Skin of body (tissue), 2 donors: ENCODE data around the gene GFI1B.

DNA sequence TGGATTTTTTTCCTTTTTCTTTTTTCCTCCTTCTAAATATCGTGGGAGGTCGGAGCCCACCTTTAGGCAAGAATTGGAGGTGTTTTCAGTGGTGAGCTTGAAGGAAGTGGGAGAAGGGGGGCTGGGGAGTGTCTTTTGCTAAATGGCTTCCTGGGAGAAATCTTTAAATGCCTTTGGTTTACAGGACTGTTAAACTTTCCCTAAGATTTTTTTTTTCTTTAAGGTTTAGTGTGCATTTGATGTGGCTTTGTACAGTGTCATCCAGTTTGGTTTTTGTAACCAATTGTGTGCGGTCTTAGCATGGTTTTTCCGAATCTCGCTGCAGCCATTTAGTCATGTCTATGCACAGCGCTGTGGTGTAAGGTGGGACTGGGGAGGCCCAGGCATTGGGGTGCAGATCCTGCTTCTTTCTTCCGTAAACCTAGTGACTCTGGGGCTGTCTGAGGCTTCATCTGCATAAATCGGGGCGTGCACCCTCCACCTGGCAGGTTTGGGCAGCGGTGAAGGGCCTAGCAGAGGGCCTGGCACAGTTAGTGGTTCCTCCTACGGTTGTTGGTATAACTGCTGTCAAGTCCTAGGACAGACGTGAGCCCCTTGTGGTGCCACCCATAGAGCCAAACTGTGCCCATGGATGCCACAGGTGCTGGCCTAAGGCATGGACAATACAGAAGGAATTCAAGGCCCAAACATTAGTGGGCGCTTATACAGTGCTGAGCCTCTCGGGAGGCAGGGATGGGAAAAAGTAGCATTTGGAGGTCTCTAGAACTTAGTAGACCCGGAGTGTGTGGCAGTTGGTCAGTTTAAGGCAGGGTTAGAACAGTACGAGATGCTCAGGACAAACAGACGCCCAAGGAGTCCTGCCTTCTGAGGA is 1.4 kb downstream of the PRRC2B start:
- RAMPAGE, long total RNA: no peak

- RAMPAGE, long total RNA: no peak
These were observed 27.1 kb downstream of the PRRC2B start for GRCh38 chr9:131420669-131421613.

DNA sequence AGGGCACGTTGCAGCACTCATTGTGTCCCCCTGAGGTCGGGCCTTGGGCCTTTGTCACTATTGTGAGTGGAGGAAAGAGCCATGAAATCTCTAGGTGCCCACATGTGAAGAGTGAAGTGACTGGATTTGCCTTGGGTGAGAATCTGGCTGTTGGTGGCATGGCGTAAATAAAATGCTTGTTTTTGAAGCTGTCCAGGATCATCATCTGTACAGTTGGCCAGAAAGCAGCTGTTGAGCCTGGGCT is 27.6 kb downstream of the PRRC2B start:
- RAMPAGE, long total RNA: no peak

- RAMPAGE, long total RNA: no peak
These were observed 36.1 kb downstream of the PRRC2B start for GRCh38 chr9:131429862-131430519.

GRCh38 chr9:131459036-131459352 is 43.7 kb upstream of the POMT1 start:
- RAMPAGE, long total RNA: no peak

GRCh38 chr9:131576794-131577810 is 31.8 kb downstream of the PRRT1B start:
- RAMPAGE, long total RNA: no peak

- RAMPAGE, long total RNA: no peak
These were observed 82.3 kb downstream of the PRRT1B start for GRCh38 chr9:131627255-131628486.

DNA sequence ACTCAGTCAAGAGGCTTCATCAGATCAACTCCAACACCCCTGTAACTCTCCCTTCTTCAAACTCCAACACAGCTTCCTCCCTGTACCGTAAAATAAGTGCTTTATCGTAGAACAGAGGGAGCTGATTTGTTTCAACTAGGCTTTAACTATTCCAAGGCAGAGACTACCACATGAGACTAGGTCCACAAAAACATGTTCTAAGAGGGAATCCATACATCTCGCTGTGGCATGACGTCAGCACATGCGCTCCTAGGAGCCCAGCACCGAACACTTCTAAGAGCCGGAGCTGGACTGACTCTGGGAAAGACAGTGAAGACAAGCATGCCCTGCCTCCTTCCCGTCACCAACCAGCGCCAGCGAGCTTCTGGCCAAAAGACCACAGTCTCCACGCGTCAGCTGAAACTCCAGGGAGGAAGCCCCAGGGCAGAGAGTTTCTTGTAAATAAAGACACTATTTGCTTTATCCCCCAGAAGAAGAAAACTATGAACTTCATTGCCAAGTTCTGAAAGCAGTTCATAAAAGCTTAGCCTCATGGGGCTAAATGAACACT is 96.2 kb downstream of the PRRT1B start:
- RAMPAGE, long total RNA: no peak

GRCh38 chr9:131668533-131669713 is 71.0 kb downstream of the RAPGEF1 start:
- RAMPAGE, long total RNA: no peak

DNA sequence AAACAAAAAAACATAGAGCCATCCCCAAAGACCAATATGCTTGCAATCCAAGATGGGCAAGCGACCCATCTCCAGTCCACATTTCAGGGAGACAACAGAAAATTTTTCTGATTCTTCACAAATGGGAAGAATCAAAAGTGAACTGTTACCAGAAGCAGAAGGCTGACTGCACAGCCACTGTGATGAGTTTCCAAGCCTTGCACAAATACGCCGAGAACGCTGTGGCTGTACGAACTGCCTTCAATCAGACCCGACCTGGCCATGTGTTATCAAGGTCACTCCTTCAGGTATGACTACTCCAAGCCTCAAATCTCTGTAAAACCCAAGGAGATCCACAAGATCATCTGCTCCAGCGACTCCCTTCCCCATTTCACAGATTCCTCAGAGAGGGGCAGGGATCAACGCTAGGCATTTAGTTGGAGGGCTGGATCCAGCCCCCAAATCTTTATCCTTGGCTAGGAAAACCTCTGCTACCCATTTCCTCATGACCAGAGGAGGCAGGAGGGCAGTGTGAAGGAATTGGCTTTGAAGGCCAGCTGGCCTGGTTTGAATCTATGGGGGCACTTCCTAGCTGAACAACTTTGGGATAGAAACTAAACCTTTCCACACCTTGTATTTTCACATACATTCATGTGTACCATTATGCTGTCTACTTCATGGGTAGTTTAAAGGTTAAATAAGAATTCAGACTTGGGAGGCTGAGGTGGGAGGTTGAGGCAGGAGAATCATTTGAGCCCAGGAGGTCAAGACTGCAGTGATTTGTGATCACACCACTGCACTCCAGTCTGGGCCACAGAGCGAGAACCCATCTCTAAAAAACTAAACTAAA is 26.7 kb downstream of the RAPGEF1 start:
- RAMPAGE, long total RNA: no peak

DNA sequence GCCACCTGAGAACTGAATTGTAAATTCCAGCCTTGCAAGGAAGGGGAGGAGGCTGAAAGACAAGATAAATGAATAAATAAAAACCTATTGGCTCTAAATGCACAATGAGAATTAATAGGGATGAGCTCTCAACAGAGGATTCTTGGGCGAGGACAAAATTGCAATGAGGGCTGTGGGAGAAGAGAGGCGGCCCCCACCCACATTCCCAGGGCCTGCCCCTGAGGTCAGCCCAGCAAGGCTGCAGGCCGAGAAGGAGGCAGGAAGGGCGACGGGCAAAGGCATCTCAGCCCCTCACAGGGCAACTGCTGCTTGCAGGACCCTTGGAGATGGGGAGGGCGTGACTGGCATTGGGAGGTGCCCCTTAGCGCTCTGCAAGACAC is 8.4 kb downstream of the NTNG2 start:
- RAMPAGE, long total RNA: no peak

DNA sequence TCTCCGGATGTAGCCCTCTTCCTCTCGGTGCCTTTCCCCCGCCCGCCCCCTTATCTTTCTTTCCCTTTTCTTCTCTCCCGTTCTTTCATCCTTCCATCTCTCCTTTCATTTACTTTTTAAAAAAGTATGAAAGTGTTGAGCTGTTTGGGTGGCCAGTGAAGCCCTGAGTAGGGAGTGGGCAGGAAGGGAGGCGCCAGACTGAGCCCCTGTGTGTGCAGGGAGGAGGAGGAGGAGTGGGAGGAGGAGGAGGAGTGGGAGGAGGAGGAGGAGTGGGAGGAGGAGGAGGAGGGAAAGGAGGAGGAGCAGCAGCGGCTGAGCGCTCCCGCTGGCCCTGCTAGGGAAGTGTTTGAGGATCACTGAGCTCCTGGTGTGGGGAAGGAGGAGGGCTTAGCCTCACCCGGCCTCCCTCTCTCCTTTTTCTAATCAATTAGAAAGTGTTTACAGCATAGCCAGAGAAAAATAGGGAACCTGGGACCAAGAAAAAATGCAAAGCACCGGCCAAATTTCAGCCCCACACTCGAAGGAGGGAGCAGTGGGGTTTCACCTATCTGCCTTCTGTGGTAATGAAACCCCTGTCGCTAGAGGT is 23.8 kb downstream of the NTNG2 start:
- RAMPAGE, long total RNA: no peak

- RAMPAGE, long total RNA: no peak
These were observed 39.2 kb downstream of the SETX start for GRCh38 chr9:132315198-132316301.

- RAMPAGE, long total RNA: no peak
These were observed 12.1 kb downstream of the BARHL1 start for GRCh38 chr9:132594279-132595175.

DNA sequence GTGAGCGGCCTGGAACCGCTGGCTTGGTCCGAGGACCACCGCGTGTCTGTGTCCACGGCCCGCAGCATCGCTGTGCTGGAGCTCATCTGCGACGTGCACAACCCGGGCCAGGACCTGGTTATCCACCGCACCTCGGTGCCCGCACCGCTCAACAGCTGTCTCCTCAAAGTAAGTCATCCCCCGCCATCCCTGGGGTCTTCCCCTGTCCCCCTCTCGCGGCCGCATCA is 437 bp downstream of the GTF3C4 start:
- RAMPAGE, long total RNA: no peak

- RAMPAGE, long total RNA: no peak
These were observed 995 bp downstream of the GTF3C4 start for GRCh38 chr9:132671015-132671903.

- RAMPAGE, long total RNA: no peak
These were observed 1.9 kb downstream of the GTF3C4 start for GRCh38 chr9:132671904-132672797.

GRCh38 chr9:132688672-132689489 is 18.6 kb downstream of the GTF3C4 start:
- RAMPAGE, long total RNA: no peak

DNA sequence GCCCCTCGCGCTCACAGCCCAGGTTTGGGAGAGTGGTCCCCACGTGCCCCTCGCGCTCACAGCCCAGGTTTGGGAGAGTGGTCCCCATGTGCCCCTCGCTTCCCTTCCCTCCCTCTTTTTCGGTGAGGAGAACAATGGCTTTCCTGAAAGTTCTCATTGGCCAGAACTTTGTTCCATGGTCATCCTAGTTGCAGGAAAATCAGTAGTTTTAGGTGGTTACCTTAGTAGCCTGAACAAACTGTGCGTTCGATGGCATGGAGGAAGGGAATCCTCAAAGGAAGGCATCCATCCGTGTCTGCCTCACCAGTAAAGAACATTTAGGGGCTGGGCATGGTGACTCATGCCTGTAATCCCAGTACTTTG is 46.5 kb downstream of the GTF3C4 start:
- RAMPAGE, long total RNA: no peak

- RAMPAGE, long total RNA: no peak
These were observed at the start of gene GFI1B for GRCh38 chr9:132978425-132978888. Gene GFI1B (plus strand): TSS chr9:132978694.